ENCODE measurements around a stretch of chr2.

DNA sequence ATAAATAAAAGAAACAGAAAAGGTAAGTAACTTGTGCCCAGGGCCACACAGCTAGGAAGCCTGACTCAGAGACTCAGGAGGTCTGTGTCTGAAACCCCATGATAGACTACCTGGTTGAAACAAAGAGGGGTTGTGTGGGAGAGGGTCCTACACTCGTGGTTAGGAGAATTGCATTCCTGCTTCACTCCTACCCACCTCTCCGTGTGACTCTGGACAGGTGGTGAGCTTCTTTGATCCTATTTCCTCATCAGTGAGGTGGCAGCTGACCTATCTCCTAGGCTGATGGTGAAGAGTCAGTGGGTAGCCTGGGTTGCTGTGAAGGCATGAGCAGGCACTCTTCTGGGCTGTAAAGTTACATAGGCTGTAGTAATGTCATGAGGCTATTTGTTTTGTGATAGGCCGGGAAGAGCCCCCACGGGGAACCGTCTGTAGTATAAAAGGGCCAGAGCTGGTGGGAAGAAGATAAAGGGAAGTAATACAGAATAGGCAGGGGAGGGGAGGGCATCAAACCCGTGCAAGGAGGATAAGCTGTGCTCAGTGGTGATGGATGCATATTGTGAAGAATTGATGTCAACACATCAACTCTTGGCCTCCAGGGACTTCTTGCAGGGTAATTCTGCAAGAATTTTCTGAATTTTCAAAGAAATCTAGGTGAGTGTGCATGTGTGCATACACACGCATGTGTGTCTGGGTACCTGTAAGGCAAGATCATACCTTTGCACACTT lies 20.8 kb upstream of the ATP6V1E2 start:
- PRO-cap = no peak

GRCh38 chr2:46888266-46888853 lies 27.2 kb downstream of the MCFD2 start:
- PRO-cap = no peak

DNA sequence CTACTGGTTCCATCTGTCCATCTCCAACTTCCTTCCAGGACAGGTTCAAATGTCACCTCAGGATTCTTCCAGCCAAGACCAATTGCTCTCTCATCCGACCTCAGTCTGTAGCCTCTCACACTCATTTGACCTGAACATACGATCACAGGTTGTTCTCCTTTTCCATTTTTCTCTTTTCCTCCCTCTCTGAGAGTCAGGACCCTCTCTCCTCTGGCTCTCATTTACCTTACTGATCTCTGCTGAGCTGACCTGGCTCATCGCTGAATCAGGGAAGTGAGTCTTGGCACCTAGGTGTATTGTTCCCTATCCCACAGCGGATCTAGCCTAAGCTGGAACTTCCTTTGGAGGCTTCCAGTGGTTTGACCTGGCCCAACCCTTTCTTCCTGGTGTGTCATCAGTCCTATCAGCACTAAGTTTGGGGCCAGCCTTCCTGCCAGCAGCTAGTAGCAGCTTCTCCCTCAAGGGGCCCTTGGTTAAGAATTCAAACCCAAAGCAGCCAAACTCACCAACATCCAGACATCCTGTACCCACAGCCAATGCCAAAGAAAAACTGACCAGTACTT lies 1.7 kb downstream of the MCFD2 start:
- PRO-cap = no peak

GRCh38 chr2:46994920-46995644 lies 54.1 kb downstream of the TTC7A start:
- PRO-cap = no peak

DNA sequence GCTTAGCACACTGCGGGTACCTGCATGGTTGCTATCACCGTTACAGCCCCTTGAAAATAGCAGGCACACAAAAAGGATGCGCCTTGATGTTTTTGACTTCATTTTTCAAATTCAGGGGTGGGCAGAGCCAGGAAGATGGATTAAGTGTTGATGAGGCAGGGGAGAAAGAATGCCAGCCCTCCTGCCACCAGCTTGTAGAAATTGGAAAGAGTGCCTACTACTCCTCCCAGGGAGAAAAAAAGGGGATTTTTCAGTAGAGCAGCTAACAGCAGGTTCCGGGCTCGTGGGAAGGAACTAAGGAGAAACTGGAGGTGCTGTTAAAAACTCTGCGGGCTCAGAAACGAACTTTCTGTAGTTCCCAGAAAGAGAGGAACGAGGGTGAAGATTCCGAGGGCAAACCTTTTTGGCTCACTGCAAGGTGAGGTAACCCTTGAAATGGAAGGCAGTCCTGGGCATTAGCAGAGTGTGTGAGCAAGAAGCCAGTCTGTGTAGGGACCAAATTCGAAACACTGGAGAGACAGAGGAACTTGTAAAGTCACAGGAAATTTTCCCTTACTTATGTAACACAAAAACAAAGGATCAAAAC lies 74.7 kb downstream of the TTC7A start:
- PRO-cap = no peak

- PRO-cap = no peak
Observed at GRCh38 chr2:47033314-47033945, 92.4 kb downstream of the TTC7A start.

DNA sequence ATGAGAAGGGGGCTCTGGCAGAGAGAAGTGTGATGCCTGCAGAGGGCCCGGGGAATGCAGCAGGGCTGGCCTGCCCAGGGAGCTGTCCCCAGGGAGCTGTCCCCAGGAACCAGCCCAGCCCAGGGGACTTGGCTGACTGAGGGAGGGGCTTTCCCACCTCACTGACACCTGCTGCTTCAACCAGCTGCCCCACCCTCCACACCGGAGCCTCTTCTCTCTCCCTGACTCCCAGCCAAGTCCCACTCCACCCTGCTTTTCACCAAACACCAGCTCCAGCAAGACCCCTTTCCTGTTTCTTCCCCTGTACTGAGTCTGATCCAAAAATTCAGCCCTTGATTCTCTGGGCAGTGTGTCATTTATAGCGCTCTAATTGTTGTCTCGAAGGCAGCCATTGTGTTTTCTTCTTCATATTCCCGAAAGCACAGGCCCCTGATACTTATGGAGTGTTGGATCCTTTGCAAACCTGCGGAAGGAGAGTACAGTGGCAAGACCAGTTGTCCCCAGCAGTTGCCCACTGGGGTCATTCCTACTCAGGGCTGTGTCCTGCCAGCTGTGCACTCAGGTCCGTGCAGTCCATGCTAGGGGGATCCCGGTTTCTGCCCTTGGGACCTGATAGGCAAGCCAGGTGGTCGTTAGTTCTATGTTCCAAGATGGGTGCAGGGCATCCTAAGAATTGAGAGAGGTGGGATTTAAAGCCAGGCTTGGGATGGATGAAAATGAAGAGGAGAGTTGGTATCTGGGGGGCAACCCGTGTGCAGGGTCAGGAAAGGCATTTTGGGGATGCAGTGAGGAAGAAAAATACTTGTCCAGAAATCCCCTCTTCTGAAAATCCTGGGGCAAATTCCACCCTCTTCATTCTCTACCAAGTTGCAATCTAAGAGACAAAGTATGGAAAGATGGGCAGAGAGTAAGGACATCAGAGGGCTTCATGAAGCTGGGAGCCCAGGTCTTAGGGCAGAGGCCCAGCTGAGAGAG lies 103.2 kb downstream of the TTC7A start:
- PRO-cap = no peak

DNA sequence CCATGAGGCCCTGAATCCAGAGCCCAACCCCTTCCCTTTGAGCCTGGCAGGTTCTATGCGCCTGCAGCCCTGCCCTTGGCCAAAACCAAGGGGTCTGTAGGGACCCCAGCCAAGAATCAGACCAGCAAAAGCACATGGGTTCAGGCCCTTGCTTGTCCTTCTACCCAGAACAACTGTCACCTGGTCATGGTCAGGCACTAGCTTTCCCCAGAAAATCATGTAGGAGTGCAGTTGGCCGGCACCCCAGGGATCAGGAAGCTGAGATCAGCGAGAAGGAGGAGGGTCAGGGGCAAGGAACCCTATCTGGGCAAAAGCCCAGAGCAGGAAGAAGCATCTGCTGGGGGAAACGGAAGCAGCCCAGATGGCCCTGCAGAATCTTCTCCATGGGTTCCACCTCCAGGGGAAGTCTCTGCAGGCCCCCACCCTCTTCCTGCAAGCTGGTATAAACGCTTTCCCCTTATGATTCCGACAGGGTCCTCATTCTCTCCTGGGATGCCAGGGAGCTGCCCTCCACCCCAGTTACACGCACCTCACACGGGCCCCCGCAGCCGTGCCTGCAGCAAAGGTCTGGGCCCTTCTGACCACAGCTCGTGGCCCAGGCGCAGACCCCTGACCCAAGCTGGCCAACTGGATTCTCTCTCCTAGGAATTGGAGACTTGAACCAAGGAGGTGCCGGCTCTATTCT lies 71.2 kb downstream of the STPG4 start:
- PRO-cap = no peak

GRCh38 chr2:47088376-47088963 lies 66.6 kb downstream of the STPG4 start:
- PRO-cap = no peak

- PRO-cap = no peak
Observed at GRCh38 chr2:47174092-47174502, 2.2 kb downstream of the CALM2 start.

GRCh38 chr2:47322947-47323468 lies 46.1 kb upstream of the EPCAM start:
- PRO-cap = no peak

GRCh38 chr2:47354066-47355230 lies 14.7 kb upstream of the EPCAM start:
- PRO-cap = no peak

GRCh38 chr2:47520018-47520535 lies 50.7 kb downstream of the KCNK12 start:
- PRO-cap = no peak

DNA sequence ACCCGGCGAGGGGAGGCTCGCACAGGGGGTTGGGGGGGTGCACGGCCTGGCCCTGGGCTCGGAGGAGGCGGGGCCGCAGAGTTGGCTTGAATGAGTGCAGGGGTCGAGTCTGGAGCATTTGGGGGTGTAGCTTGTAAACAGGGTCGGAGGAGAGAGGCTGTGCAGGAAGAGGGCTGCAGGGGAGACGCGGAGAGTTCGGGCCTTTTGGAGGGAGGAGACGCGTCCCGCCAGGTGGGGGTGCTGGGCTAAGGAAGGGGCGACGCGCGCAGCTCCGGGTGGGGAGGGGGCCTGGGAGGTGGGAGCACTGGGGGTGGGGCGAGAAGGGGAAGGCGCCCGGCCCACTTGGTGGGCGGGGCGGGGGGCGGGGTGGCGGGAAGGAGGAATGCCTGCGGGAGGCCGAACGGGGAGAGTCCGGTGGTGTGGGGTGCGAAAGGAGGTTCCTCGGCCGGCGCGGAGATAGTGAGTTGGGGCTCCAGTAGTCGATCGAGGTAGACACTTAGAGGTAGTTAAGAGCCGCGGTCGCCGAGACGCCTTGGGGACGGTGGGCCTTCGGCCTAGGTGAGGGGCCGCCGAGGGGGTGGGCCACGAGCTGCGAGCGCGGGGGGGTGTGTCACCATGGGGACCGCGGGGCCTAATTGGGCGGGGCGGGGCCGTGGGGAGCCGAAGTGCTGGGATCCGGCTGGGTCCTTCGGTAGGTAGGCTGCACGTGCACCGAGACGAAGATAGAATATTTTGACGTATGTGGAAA lies 777 bp downstream of the MSH6 start:
- PRO-cap = bidirectional peak, plus-strand start at position 408 of the sequence, minus-strand start at position 206 of the sequence

DNA sequence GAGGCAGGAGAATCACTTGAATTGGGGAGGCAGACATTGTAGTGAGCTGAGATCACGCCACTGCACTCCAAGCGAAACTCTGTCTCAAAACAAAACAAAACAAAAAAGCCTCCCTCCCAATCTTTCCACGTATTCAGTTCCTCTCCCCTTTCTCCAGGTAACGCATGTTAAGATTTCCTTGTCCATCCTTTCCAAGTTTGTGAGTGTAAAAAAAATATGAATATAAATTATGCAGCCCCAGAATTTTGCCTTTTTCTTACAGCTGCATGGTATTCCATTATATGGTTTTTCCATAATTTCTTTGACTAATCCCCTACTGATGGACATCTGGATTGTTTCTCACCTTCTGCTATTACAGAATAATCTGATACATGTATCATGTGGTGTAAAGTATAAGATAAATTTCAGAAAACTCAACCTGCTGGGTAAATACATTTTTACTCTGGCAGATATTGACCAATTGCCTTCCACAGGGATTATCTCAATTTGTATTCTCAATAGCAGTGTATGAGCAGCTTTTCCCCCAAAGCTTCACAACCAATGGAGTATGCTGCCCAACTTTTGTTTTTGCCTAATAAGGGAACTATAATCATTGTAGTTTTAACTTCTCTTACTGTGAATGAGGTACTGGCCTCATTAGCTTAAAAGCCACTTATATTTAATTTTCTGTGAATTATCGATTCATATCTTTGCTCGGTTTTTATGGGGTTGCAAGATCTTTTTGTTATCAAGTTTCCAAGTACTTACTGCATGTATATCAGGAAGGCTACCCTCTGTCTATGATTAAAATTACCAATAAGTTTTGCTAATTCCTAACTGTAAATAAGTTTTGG lies 27.2 kb downstream of the FBXO11 start:
- PRO-cap = no peak

DNA sequence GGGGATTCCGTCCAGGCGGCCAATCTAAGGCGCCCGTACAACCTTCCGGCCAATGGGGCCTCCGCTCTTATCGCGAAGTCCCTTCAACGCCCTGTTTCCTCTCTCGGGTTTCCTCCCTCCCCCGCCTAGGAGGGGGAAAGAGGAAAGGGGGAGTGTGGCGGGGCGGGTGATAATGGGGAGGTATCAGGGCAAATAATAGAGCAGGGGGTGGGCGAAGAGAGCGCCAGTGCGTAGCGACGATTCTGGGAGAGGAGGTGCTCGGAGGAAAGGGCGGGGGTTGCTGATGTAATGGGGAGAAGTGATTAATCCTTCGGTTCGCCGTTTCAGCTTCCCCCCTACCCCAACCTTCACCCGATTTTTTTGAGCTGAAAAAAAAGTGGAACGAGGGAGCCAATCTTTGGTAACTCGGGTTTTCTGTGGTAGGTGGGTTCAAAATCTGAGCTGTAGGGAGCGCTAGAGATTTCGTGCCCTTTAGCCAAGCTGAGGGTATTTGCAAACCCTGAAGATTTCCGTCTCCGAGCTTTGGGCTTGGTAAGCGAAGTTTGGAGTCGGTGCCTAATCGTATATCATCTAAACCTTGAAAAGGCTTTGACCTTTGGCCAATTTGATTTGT lies 401 bp upstream of the FBXO11 start:
- PRO-cap = bidirectional peak, plus-strand start at position 223 of the sequence, minus-strand start outside the sequence; bidirectional peak, plus-strand start at position 507 of the sequence, minus-strand start at position 362 of the sequence

GRCh38 chr2:47965048-47965513 lies 58.8 kb upstream of the FBXO11 start:
- PRO-cap = no peak

DNA sequence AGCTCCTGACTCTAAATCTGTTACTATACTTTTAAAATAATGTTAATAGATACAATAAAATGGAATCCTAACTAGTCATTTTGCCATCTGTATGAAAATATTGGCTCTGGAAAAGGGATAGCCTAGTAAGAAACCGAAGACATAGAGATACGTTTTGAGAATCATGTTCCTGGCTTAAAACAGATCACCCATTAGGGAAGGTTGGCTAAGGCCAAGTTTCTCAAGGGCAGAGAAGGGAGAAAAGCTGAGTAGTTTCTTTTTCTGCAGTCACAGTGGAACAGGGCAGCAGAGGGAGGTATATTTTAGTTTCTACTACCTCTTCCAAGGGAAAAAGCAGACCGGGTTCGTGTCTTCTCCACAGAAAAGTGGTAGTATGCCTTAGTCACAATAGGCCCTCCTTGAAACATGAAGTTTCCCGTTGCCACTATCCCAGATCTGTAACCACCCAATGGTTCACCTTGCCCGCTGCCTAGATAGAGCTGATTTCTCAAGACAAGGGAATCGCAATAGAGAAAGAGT lies 100.4 kb upstream of the FOXN2 start:
- PRO-cap = no peak

- PRO-cap = no peak
Observed at GRCh38 chr2:48415827-48416528, 24.6 kb upstream of the PPP1R21 start.

DNA sequence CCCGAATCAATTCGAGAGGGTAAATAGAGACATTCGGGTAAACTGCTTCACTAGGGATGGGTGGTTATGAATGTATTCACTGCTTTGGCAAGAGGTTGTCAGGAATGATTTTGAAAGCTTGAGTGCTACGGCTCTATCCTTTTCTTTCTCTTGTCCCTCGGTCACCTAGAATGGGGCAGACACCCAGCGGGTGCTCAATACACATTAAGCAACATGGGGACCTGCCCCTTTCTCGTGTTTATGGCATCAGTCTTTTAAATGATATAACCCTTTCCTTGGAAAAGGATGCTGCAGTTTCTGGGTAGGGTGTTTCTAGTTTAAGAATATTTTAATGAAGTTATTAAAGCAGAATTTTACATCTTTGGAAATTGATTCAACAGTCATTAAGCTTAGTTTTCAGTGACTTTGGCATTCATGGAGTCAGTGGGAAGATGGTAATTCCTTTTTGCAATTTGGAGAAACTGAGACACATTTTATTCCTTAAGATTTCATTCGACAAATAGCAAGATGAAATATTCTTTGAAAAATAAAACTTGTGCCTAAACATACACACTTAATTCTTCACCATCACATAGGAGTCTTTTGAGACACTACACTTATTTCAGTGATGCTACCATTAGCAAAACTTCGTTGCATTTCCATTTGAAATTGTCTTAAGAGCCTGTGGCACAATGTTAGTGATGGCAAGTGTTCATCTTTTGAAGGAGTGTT lies 1.0 kb downstream of the PPP1R21 start:
- PRO-cap = no peak